Cardiac ventricle fibroblast (primary cell): ENCODE results near the gene ZC3H6.

GRCh38 chr2:109674979-109675507 lies 60.9 kb downstream of the SOWAHC start:
- RAMPAGE, long total RNA: no peak

- RAMPAGE, long total RNA: no peak
Measured at GRCh38 chr2:111117483-111118575, 2.9 kb upstream of the BCL2L11 start.

DNA sequence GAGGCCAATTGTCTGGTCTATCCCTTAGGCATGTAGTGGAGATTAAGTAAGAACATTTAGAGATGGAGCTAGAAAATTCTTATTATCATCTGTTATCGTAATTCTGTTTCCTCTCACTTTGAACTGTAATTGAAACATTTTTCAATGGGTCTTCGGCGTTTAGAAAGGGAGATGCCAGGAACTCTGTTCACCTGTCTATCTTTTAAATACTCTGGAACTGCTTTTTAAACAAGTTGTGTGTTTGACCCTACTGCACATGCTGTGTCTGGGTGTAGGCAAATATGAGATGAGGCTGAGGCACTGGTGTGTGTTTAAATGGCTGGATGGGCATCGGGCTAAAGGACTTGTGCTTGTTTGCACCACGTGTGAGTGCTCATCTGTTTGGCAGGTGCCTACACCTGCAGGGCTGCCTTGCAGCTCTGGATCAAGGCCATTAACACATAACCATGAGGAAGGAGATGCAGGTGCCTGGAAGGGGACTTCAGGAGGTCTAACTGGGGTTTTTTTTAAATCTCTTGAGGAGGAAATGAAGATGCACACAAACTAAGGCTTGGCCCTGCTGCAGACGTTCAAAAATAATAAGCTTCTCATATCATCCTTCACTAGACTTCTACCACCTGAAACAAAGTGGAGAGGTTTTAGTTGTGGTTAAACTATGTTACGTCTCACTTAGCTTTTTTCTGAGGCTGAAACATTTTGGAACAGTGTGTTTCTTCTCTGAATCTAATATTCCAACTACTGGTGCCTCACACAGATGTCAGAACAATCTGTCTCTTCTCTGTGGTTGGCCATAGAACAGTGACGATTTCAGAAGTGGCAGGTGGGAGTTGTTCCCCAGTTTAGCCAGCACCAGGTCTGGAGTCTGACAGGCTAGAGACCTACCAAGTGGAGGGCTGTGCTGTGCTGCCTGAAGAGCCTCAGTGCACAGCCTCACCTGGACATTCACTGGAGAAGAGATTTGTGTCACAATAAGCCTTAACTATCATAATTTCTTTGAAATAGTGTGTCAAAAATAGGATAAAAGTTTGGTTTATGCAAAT lies 36.4 kb downstream of the BCL2L11 start:
- RAMPAGE, long total RNA: no peak

DNA sequence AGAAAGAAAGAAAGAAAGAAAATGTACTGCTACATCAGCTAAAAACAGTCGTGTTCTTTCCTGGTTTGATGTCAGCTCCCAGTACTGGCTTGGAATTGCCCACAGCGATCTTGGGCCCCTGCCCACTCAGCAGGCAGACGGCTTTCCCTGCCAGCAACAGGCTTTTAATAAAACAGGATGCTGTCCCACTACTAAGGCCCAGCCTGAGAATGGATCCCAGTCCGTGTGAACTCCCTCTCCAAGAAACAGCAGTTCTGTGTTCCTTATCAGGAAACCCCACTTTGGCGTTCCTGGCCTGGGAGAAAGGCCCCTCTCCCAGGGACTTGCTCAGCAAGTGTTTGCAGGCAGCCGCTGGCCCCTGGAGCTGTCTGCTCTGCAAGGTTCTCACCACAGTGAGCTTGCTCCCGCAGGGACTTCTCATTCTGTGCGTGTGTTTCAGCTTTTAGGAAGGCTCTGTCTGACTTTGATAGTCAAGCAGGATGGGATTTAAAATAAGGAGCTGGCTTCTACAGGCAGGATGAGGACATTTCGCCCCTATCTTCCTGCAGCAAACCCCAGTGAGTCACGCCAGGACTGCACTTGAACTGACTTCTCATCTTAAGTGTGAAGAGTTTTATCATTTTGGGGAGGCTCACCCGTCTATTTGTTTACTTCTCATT lies 225.7 kb downstream of the BCL2L11 start:
- RAMPAGE, long total RNA: no peak

- RAMPAGE, long total RNA: no peak
Measured at GRCh38 chr2:111659271-111660391, 224.4 kb downstream of the ANAPC1 start.

- RAMPAGE, long total RNA: no peak
Measured at GRCh38 chr2:111766928-111767592, 116.9 kb downstream of the ANAPC1 start.

DNA sequence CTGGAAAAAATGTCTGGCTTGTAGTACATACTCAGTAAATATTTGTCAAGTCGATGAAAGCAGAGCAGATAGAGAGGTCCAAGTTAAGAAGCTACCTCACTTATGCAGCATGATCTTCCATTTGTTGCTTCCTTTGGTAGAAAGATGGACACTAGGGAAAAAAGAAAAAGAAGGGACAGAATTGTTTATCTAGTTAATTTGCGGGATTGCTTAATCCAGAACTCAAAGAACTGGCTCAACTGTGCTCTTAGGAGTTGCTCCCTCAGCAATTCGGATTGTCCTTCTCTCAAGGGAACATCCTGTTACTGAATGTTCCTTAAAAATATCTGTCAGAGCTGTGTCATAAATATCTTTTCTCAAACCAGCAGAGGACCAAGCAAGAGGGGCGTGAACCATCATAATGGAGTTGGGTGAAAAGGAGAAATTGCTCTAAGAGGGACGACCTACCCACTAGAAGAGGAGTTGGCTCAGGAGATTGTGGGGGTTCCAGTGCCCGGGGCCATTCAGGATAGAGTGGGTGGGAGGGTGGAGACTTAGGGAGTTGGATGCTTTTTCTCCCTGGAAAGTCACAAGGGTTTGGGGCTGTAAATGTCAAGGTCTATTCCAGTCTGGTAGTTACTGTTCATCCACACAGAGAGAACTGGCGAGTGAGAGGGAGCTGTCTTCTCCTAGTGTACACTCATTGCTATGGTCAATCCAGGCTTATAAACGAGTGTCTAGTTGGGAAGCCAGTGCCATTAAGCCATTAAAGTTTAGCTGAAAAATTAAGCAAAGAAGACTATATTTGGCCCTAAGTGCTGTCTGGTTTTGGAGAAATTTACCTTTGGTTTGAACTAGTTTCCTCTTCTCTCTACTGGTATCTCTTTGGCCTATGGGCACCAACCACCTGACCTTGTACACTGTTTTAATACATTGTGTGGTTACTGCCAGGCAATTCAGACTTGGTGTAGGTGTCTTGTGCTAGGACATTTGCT lies 59.6 kb downstream of the MERTK start:
- RAMPAGE, long total RNA: no peak

- RAMPAGE, long total RNA: no peak
Measured at GRCh38 chr2:112028493-112028887, 26.6 kb upstream of the TMEM87B start.

DNA sequence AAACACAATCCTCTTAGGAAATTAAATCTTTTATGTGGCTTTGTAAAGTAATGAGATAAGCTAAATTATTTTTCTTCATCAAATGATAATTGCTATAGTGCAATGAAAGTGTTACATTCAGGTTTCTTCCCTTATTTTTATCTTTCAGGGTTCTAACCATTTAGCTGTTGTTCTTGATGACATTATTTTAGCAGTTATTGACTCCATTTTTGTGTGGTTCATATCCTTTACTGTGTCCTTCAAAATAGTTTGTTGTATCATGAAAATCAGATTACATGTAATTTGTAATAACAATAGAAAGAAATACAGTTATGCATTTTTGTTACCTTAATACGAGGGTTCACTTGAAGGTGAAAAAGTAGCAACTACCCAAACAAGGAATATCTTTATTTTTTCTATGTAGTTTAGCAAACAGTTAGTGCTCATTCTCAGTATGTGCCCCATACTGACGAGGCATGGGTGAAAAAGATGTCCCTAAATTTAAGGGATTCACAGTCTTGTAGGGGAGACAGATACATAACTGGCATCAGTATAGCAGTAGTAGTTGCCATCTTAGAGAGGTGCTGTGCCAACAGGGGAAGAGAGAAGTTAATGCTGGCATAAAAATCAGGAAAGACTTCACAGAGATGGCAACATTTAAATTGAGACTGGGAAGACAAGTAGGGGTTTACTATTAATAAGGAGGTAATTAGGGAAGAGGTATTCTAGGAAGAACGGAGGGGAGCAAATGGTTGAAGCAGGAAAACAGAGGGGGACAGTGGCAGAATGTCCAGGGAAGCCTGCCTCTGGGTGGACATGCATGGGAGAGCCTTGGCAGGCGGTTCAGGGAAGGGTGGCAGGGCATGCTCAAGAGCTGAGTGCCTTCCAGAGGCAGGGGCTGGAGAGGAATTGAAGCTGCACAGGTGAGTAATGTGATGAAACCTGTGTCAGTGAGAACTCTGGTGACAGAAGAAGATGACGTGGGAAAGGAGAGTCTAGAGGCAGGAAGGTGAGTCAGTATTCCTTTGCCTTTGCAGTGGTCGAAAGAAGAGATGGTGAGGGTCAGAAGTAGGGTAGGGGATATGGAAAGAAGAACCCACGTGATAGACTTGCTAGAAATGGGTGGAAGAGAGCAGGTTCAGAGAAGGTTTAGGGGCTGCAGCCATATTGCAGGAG lies 36.9 kb downstream of the TMEM87B start:
- RAMPAGE, long total RNA: no peak

DNA sequence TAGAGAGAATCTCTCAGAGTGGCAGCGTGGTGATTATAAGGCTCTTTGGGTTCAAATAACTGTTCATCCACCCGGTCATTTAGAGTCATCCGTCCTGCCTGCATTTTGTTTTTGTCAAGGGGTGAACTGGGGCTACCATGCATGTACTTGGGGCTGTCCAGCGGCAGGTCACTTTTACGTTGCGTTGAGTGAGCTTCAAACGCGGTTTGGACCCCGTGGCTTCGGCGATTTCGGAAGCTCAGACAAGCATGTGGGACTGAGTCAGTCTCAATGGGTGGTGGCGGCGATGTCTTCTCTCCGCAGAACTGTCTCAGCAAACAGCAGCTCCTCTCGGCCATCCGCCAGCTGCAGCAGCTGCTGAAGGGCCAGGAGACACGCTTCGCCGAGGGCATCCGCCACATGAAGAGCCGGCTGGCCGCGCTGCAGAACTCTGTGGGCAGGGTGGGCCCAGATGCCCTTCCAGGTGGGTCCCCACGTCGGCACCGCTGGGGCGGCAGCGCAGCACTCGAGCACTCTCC lies 21.2 kb downstream of the FBLN7 start:
- RAMPAGE, long total RNA: no peak

- RAMPAGE, long total RNA: no peak
Measured at GRCh38 chr2:112181650-112182353, 43.6 kb downstream of the FBLN7 start.

- RAMPAGE, long total RNA: no peak
Measured at GRCh38 chr2:112259376-112259766, 4.5 kb upstream of the ZC3H8 start.

DNA sequence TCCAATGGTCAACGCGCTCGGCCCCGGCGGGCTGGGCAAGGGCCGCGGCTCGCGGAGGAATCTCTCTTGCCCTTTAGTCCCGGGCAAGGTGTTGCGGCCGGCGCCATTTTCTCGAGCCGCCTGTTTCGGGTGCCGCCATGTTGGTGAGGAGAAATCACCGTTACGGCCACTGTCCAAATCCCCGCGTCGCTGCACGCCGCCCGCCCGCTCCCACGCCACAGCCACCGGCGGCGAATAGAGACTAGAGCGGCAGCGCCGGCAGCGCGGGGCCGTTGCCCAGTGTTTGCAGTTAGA lies at the start of gene ZC3H6:
Gene ZC3H6, plus strand, starts transcription at position 103 of the 294 bp plus-strand sequence.
- RAMPAGE, long total RNA: no peak

DNA sequence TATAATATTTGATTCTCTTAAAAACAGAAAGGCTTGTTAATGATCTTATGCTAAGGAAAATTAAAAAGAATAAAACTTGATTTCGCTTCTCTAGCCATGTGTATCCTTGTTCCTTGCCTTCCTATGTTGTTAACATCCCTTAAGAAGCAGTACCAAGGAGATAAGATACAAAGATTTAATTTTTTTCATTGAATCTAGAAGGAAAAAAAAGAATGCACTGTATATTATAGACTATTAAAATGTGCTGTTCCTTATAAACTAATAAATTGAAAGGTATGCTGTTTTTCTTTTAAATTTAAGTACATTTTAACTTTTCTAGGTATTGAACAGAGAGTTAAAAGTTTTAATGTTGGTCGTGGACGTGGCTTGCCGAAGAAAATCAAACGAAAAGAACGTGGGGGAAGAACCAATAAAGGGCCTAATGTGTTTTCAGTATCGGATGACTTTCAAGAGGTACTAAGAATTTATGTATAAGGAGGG lies 36.1 kb downstream of the ZC3H6 start:
- RAMPAGE, long total RNA: no peak

DNA sequence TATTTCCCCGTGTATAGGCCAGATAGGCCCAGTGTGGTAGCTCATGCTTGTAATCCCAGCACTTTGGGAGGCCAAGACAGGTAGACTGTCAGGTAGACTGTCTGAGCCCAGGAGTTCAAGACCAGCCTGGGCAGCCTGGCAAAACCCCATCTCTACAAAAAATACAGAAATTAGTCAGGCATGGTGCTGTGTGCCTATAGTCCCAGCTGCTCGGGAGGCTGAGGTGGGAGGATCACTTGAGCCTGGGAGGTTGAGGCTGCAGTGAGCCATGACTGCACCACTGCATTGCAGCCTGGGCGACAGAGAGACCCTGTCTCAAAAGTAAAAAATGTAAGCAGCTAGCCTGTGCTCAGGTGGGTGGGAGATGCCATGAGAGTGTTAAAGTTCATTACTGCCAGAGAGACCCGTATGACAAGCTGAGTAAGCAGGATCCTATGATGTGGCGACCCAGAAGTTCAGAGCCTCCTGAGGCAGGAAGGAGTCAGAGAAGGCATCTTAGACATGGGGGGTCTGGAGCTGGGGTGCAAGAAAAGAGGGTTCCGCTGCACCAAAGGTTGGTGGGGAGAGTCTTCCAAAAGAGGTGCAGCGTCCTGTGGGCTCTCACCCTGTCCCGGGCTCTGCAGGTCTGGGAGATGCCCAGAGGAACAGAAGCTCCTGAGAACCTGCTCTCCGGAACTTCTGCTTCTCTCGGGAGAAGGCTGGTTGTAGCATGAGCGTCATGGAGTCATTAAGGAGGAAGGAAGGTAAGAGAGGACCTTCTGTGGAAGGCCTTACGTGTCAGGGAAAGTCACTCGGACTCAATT lies 21.5 kb upstream of the POLR1B start:
- RAMPAGE, long total RNA: no peak

DNA sequence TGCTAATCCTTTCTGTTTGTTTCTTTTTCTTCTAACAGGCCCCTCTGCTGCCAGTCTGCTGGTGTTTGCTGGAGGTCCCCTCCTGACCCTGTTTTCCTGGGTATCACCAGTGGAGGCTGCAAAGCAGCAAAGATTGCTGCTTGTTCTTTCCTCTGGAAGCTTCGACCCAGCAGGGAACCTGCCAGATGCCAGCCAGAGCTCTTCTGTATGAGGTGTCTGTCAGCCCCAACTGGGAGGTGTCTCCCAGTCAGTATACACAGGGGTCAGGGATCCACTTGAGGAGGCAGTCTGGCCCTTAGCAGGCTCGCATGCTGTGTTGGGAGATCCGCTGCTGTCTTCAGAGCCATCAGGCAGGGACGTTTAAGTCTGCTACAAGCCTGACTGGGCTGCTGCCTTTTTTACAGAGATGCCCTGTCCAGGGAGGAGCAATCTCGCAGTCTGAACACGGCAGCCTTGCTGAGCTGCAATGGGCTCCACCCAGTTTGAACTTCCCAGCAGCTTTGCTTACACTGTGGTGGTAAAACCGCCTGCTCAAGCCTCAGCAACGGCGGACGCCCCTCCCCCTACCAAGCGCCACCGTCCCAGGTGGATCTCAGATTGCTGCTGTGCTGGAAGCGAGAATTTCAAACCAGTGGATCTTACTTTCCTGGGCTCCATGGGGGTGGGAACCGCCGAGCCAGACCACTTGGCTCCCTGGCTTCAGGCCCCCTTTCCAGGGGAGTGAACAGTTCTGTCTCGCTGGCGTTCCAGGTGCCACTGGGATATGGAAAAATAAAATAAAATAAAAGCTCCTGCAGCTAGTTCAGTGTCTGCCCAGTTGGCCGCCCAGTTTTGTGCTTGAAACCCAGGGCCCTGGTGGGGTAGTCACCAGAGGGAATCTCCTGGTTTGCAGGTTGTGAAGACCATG lies 30.0 kb downstream of the CHCHD5 start:
- RAMPAGE, long total RNA: no peak

- RAMPAGE, long total RNA: no peak
Measured at GRCh38 chr2:112627326-112627979, 18.3 kb upstream of the SLC20A1 start.

DNA sequence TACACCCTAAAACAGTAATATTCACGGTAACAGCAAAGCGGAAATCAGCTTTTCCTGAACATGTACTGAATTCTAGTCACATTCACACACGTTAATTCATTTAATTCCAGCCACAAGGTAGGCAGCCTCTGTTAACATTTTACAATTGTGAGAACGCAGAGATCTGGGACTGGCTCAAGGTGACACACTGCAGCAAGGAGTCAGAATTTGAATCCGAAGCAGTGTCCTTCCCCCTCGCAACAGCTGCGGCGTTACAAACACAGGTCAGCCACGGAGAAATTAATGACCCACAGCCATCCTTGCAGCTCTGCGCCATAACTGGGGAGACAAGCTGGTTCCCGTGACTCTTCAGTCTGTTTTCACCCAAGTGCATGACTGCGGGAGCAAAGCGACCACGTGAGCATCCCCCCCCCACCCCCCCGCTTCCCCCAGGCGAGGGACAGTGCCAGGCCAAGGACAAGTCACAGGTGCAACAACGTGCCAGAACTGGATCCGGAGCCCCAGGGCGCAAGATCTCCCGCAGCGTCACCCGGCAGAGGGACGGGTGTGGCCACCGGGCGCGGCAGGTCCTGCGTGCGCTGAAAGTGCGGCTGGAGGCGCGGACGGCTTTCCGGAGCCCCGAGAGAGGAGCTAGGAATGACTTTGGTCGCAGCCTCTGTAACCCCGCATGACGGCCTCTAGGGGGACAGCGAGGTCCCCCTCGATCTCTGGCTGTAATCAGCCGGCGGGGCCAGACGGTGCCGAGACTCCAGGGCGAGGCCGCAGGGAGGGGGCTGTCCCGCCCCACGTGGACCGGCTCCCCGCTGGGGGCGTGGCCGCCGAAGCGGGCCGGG lies 574 bp upstream of the SLC20A1 start:
- RAMPAGE, long total RNA: no peak

- RAMPAGE, long total RNA: no peak
Measured at GRCh38 chr2:112665245-112665819, 19.6 kb downstream of the SLC20A1 start.

- RAMPAGE, long total RNA: no peak
Measured at GRCh38 chr2:112691190-112691499, 29.7 kb upstream of the NT5DC4 start.